ENCODE measurements around the gene CACNA1C.

- RRBS, result no CpG with 5 or more reads among the region's 3 CpGs
Observed at GRCh38 chr12:1650347-1650835, 21.4 kb downstream of the WNT5B start.

- RRBS, result no CpG with 5 or more reads among the region's 8 CpGs
Observed at GRCh38 chr12:1780435-1781128, 39.8 kb upstream of the LRTM2 start.

GRCh38 chr12:1787592-1787999 is 32.8 kb upstream of the LRTM2 start:
- RRBS, result no CpG with 5 or more reads among the region's 4 CpGs

- RRBS, result no CpG with 5 or more reads among the region's 4 CpGs
Observed at GRCh38 chr12:1800660-1801019, 19.7 kb upstream of the LRTM2 start.

- RRBS, result no CpG with 5 or more reads among the region's 29 CpGs
Observed at GRCh38 chr12:1921961-1922448, 3.6 kb upstream of the CACNA2D4 start.

DNA sequence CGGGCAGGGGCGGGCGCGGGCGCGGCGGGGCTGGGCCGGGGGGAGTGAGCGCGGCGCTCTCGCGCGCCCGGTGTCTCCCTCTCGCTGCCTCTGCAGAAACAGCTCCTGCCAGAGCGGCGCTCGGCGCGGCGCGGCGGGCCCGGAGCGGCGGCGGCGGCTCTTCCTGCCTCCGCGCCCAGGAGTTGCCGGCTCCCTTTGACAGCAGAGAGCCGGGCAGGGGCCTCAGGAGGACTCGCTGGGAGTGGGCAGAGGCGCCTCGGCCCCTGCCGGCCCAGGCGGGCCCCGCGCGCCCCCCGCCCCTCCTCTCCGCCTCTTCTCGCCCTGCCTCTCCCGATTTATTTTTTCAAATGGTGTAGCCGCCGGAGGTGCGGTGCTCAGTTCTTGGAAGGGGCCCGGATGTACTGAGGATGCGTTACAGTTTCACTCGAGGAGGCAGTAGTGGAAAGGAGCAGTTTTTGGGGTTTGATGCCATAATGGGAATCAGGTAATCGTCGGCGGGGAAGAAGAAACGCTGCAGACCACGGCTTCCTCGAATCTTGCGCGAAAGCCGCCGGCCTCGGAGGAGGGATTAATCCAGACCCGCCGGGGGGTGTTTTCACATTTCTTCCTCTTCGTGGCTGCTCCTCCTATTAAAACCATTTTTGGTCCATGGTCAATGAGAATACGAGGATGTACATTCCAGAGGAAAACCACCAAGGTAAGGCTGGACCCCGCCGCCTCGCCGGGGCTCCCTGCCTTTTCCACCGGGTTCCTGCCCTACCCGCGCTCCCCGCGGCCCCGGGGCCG is at the start of gene CACNA1C:
Gene CACNA1C, plus strand, starts transcription at position 73 of the 786 bp plus-strand sequence.
- RRBS, result 6% methylated on average over 33 of the region's 77 CpGs

GRCh38 chr12:2323459-2324226 is 270.9 kb downstream of the CACNA1C start:
- RRBS, result no CpG with 5 or more reads among the region's 12 CpGs

DNA sequence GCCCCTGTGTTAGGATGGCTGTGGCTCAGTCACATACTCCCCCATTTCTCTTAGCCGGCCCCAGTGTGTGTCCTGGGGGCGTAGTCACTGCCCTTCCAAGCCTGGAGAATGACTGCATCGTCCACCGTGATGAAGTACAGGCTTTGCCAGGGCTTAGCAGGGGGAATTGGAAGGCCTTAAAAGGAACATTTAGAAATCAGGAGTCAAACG is 293.7 kb downstream of the CACNA1C start:
- RRBS, result no CpG with 5 or more reads among the region's 5 CpGs

DNA sequence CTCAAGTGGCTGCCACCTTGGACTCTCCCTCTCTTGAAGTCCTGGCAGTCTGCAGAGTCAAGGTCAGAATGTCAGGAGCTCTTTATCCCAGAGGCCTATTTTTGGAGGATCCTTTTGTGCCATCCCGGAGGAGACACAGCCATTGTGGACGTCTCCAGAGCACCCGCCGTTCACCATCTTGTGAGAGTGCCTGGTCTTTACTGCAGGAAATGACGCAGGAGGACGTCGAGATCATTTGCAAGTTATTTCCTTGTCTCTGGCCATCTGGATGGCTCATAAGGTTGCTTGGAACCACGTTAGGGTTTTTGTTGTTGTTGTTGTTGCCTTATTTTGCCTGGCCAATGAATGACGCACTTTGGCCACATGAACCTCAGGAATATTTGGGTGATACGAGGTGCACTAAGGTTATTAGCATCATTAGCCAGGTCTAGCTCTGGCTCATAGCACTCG is 344.0 kb upstream of the FKBP4 start:
- RRBS, result no CpG with 5 or more reads among the region's 11 CpGs

DNA sequence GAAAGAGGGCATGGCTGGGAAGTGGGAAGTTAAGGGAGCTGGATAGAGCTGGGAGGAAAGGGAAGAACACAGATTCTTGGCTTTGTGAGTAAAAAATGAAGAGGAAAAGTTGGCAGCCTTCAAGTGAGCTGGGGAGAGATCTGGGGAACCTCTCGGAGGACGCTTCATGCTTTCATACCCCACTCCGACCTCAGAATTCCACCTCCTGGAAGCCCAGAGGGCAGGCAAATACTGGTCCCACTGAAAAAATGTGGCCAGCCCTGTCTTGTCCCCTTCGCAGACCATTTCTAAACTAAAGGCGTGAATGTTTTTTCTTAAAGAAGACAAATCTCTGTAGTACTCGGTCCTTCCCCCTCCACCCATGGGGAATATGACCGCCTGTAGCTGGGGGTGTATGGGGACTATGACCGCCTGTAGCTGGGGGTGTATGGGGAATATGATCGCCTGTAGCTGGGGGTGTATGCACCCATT is 162.8 kb upstream of the FKBP4 start:
- RRBS, result no CpG with 5 or more reads among the region's 9 CpGs

DNA sequence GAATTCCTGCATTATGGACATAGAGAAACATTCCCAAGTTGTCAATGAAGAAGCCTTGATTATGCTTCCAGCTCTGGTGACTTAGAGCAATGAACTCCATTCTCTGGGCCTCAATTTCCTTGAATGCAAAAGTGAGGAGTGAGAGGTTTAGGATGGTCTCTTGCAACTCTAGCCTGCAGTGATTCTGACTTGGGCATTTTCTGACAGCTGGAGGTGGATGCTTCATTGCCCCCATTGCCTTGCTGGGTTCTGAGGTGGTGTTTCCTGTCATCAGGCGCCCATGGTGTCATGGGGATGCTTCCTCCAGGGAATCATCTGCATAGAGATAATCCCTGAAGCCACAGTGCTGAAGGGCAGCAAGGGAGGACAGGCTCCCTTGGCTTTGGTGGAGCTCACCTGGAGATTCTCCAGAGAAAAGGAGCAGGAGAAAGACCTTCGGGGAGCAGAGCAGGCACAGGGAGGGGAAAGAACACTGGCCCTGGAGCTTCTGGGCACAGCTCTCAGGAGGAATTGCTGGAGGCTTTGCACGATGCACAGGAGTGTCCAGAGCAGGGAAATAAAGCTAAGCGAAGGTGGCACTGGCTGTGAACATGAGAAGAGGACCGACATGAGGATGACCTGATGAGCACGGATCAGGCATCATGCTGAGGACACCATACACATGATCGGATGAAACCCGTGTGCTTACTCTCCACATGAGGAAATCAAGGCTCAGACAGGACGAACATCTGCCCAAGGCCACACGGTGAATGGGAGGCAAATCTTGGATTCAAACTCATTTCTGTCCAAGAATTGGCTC is 155.1 kb upstream of the FKBP4 start:
- RRBS, result no CpG with 5 or more reads among the region's 10 CpGs

DNA sequence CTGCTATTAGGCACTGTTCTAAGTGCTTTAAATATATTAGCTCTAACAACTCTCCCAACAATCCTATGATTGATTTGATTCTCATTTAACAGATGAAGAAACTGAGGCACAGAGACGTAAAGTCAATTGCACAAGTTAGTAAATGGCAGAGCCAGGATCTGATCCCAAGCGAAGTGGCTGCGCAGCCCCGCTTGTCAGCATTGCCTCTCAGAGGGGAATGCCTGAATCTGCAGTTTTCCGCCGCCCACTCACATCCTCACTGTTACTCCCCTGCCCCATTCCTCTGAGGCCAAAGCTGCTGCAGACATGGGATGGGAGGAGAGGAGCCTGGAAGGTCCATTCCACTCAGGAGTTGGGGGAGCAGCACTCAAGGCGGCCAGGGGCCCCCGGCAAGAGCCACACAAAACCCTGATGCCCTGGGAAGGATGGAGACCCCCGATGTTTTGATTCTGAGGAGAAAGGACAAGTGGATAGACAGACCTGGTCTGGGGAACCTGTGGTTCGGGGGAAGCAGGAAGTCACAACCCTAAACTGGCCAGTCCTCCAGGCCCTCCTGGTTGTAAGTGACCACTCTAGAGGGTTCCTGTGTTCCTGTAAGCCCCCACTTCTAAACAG is 970 bp downstream of the NRIP2 start:
- RRBS, result no CpG with 5 or more reads among the region's 10 CpGs

DNA sequence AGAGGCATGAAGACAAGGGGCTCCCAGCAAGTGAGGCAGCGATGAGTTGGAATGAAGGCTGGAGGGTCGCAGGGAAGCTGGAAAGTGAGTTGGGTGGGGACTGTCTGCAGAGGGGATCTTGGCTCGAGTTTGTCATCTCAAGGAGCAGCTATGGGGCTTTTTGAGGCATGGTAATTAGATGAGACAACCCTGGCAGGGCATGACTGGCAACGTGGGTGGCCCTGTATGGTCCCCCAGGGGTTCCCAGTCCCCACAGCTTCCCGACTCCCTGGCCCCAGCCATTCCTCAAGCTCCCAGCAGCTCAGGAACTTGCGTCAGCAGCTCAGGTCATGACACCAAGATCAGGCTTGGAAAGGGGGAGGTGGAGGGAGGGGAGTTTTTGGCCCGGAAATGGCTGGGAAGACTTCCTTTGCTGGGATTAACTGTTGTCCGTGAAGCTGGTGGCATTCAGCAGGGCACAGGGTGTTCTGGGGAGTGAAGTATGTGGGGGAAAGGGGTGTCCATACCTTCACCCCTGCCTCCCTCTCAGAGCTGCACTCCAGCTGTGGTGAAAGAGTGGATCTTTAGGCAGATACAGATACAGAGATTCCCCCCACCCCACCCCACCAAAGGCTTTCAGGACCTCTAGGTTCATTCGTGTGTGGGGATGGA is 10.4 kb upstream of the NRIP2 start:
- RRBS, result no CpG with 5 or more reads among the region's 9 CpGs

DNA sequence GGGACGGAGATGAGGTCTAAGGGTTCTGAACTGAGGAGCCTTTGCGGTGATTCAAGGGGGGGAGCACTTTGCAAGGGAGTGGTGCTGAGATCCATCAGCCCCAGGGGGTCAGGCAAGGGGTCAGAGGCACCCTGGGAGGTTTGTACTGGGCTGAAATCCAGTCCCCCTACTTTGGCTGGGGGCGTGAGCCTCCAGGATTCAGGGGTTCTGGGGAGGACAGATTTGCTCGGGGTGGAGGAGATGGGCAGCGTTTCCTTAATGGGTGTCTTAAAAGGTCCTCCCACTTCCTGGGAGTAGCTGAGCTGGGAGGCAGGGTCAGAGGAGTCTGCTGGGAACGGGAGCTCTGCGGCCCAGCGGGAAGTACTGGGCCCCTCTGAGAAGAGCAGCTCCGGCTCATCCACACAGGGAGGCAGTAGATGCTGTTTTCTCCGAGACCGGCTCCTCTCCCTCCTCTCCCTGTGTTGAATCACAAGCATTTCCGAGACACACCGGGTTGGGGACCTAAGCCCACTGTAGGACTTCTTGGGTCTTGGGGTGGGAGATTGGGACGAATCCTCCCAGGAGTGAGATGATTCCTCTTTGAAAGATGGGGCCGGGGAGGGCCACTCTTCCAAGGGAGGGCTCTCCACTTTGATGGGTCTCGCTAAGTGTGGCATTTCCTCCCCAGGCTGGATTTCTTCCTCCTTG is 2.2 kb upstream of the TEX52 start:
- RRBS, result 99% methylated on average over 3 of the region's 16 CpGs

GRCh38 chr12:2890991-2891944 is 577 bp downstream of the TULP3 start:
- RRBS, result 4% methylated on average over 7 of the region's 58 CpGs

GRCh38 chr12:3020682-3021267 is 56.4 kb upstream of the TSPAN9 start:
- RRBS, result 94% methylated on average over 5 of the region's 15 CpGs

DNA sequence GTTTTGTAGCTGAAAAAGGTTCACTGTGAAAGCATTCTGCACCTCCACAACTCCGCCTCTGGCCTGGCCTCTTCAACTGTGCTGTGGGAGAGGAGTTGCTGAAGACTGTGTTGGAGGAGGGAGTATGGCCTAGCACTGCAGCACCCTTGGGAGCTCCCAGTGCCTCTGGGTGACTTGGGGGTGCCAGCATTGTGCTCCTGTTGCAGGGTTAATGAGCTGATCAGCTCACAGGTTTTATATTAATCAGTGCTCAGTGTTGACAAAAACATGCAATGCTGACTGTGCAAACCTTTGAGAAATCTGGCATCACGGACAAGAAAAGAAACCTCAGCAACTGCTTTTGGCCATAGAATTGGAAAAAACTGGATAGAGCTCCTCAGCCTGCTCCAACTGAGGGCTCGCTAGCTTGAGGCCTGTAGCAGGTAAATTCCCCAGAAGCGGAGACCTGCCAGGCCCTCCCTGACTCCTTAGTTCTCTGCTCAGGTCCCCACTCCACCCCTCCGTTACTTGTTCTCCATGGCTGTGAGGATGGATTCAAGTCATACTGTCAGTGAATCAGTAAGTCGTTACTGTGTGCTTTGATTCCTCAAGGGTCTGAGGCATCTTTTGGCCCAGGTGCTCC is 14.7 kb downstream of the TSPAN9 start:
- RRBS, result no CpG with 5 or more reads among the region's 6 CpGs

DNA sequence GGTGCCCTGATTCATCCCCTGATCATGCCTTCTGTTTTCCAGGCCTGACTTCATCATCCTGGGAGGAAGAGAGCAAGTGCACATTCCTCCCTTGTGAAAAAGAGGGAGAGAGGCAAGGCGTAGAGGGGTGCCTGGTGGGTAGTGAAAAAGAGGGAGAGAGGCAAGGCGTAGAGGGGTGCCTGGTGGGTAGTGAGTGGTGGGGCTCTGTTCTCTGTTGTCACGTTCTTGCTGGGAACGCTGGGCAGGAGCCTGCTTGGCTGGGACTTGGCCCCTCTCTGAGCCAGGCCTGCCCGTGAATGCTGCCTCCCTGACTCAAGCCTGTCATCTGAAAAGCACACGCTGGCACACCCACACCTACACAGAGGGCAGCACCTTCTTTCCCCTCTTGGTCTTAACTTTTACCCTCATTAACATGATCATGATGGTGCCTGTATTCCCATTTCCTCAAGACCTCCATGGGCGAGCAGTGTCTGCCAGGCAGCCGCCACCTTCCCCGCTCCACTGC is 161.9 kb downstream of the TSPAN9 start:
- RRBS, result no CpG with 5 or more reads among the region's 9 CpGs

DNA sequence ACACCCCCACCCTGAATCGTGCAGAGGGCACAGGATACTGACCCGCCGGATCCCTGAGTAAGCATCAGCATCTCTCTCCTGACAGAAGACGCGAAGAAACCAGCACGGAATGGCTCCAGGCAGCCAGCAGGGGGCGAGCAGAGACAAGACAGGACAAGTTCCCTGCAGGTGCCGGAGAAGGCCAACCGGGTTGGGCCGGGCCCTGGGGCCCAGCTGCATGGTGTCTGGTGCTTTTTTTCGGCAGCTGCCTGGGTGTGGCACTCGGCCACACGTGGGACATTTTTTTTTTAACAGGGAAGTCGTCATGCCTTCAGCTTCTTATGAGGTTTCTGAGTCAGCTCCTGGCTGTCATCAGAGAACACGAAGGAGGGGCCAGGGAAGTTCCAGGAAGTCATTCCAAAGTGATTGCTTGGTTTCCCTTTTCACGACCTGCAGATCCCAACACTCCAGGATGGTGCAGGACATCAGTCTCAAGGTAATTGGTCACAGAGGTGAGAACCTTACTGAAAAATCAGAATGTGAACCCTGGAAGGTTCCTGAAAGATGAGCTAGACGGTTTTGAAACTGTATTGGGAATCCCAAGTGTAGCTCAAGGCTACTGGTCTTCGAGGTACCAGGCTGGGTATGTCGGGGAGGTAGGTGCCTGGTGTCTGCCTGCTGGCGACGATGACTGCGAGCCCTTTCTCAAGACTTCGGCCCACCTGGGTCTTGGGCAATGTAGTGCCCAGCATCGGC is 190.9 kb upstream of the PRMT8 start:
- RRBS, result 29% methylated on average over 1 of the region's 24 CpGs

DNA sequence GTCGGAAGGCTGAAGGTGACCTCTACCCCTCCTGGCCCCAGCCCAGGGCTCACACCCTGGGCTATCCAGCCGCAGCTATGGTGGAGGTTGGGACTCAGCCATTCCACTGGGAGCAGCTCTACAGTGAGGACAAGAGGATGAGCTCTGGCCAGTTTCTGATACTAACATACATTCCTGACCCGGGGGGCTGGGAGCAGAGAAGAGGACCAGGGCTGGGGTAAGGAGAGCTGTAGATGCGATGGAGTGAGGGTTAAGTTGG is 175.5 kb upstream of the PRMT8 start:
- RRBS, result no CpG with 5 or more reads among the region's 4 CpGs